Cardiac fibroblast (primary cell): Measurements from ENCODE around the gene SHOC1.

GRCh38 chr9:110867901-110868682, 170.2 kb downstream of the LPAR1 start:
- RRBS = no CpG with 5 or more reads among the region's 7 CpGs

DNA sequence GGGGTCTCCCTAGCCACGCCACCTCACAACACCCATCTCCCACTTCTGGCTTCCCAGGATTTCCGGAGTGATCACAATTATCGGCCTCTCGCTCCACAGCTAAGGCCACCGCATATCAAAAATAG, 990 bp upstream of the LPAR1 start:
- RRBS = no CpG with 5 or more reads among the region's 5 CpGs

GRCh38 chr9:111482579-111483736, 1.2 kb downstream of the ECPAS start:
- RRBS = 2% methylated on average over 69 of the region's 130 CpGs

GRCh38 chr9:111597904-111598603, 1.4 kb downstream of the PTGR1 start:
- RRBS = 2% methylated on average over 7 of the region's 37 CpGs

GRCh38 chr9:111794754-111795368, at the start of gene SHOC1:
Gene SHOC1 (minus strand): TSS chr9:111794937.
- RRBS = 78% methylated on average over 3 of the region's 30 CpGs

GRCh38 chr9:111856034-111856438, 40.6 kb upstream of the UGCG start:
- RRBS = no CpG with 5 or more reads among the region's 5 CpGs

DNA sequence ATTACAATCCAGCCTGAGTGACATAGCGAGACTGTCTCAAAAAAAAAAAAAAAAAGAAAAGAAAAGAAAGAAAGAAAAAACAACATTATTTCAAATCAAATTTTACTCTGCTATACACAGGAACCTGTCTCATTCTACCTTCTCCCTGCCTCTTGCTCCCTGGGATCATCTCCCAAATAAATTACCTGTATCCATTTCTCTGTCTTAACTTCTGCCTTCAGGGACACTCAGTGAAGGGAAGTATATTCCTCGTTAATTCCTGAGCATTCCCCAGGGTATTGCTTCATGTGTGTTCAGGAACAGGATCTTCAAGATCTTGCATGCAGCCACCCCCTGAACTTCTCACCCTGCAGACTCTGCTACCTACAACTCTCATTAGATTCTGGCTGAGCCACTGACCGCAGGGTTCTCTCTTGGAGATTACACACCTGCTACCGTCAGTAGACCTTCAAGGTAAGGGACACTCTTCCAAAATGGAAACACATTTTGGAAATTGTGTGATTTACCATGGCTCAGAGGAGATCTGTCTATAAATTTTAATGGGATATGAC, 39.1 kb upstream of the UGCG start:
- RRBS = no CpG with 5 or more reads among the region's 4 CpGs

DNA sequence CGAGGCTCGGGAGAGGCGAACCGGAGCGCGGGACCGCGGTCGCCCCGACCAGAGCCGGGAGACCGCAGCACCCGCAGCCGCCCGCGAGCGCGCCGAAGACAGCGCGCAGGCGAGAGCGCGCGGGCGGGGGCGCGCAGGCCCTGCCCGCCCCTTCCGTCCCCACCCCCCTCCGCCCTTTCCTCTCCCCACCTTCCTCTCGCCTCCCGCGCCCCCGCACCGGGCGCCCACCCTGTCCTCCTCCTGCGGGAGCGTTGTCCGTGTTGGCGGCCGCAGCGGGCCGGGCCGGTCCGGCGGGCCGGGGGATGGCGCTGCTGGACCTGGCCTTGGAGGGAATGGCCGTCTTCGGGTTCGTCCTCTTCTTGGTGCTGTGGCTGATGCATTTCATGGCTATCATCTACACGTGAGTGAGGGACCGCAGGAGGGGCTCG, 314 bp downstream of the UGCG start:
- RRBS = under 1% methylated on average over 13 of the region's 55 CpGs

- RRBS = no CpG with 5 or more reads among the region's 5 CpGs
Observed at GRCh38 chr9:112011821-112012748, 115.5 kb downstream of the UGCG start.

GRCh38 chr9:112025992-112026325, 129.3 kb downstream of the UGCG start:
- RRBS = no CpG with 5 or more reads among the region's 5 CpGs

GRCh38 chr9:112050431-112051005, 124.6 kb downstream of the SUSD1 start:
- RRBS = no CpG with 5 or more reads among the region's 5 CpGs

DNA sequence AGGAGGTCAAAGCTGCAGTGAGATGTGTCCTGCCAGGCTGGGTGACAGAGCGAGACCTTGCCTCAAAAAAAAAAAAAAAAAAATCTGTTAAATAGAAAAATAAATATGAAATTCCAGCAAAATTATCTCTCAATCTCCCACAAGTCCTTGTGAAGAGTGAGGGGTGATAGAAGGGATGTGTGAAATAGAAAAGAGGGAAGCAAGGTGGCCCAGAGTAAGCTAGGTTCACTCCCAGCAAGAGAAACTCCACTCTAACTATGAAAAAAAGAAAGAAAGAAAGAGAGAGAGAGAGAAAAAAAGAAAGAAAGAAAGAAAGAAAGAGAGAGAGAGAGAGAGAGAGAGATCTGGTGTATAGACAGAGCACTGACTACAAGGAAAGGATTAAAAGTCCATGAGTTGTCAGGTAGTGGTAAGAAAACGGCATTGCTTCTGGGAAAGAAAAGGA, 88.8 kb downstream of the SUSD1 start:
- RRBS = no CpG with 5 or more reads among the region's 2 CpGs

GRCh38 chr9:112128625-112128957, 46.5 kb downstream of the SUSD1 start:
- RRBS = no CpG with 5 or more reads among the region's 1 CpG

DNA sequence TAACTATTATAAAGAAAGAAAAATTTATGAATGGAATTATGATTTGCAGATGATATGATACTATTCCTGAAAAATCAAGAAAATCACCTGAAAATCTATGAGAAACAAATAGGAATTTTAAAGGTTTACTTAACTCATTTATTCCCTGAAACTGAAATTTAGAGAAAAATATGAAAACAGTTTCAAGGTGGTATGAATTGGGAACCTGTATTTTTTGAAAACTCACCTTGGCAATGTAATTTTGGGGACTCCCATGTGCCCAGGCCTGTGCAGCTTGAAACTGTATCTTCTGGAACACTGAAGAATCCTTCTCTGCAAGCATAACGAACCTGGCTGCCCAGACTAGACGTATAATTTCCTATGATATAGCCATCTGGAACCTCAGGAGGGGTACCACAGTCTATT, 33.0 kb downstream of the SUSD1 start:
- RRBS = no CpG with 5 or more reads among the region's 2 CpGs

- RRBS = no CpG with 5 or more reads among the region's 1 CpG
Observed at GRCh38 chr9:112352171-112352501, 18.7 kb upstream of the PTBP3 start.

DNA sequence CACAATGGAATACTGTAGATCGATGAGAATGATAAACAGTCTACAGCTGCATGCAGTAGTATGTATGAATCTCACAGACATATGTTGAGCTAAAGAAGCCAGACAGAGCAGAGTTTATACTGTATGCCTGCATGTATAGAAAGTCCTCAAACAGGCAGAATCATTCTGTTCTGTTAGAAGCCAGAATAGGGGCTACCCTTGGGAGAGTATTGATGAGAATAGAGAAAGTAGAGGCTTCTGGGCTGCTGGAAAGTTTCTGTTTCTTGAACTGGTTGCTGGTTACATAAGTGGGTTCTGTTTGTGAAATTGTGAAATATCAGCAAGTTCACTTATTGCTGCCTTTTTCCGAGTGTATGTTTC, 9.6 kb downstream of the KIAA1958 start:
- RRBS = no CpG with 5 or more reads among the region's 2 CpGs

DNA sequence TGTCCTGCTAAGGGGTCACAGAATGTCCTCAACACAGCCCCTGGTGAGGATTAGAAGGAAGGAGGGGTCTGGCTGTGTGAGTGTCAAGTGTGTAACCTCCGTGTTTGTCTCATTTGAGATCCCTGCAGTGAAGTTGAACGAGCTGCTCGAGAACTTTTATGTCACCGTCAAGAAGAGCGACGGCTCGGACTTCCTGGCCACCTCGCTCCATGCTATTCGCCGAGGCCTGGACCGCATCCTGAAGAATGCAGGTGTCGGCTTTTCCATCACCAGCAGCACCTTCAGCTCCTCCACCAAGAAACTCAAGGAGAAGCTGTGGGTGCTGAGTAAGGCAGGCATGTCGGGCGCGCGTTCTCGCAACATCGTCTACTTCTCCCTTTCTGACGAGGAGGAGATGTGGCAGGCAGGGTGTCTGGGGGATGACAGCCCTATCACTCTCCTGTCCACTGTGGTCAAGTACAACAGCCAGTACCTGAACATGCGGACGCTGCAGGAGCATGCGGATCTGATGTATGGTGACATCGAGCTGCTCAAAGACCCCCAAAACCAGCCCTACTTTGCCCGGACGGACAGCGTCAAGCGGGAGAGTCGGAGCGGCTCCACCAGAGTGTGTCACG, 58.7 kb downstream of the INIP start:
- RRBS = 97% methylated on average over 7 of the region's 30 CpGs

GRCh38 chr9:112746887-112747730, 3.5 kb upstream of the SNX30 start:
- RRBS = no CpG with 5 or more reads among the region's 9 CpGs

DNA sequence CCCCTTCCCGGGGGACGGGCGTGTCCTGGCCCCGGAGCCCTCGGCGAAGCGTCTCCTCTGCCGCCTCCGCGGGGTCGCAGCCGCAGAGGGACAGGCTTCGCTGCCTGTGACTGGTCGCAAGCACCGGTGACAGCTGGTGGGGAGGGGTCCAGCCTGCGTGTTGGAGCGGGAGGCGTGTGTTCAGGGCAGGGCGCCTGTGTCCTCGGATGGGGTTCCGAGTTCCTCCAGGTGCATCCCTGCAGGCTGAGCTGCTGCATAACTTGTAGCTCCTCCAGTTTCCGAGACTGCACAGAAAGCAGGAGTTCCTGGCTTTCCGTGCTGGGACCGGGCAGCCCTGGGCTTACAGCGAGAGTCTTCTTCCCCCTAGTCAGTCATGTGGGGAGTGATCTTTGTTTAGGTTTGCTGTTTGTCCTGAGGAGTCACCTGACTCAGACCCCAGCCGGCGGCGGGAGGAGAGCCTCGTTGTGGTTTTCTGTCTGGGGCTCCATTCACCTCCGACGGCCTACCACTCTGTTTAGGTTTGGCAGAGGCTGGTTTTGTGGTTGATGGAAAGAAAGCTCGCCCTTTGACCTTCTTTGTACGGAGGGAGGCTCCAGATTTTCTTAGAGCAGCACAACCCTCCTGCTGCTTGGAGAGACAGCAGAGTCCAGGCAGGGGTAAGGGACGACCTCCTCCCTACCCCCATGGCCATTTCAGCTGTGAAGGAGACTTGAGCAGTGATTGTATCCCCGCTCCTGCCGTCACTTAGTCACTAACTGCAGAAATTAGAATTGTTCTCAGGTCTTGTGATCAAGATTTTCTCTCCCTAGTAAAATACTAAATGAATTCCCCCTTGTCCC, 920 bp downstream of the SNX30 start:
- RRBS = 2% methylated on average over 9 of the region's 36 CpGs

DNA sequence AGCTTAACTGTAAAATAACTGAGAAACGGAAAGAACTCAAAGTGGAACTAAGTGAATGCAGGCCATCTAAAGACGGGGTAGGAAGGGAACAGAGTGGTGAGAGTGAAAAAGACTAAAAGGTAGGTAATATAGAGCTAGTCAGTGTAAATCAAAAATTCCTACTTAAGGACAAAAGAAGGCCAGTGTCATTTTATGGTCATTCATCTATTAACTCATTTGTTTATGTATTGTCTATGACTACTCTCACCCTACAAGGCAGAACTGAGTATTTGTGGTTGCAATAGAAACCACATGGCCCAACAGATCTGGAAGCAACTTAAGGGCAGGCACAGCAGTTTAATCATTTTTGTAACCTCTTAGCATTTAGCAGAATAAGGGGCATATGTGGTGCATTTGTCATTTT, 1.2 kb downstream of the FKBP15 start:
- RRBS = no CpG with 5 or more reads among the region's 2 CpGs